A172 (cell line): ENCODE measurements around the genes CENPN, ATMIN and BCO1.

DNA sequence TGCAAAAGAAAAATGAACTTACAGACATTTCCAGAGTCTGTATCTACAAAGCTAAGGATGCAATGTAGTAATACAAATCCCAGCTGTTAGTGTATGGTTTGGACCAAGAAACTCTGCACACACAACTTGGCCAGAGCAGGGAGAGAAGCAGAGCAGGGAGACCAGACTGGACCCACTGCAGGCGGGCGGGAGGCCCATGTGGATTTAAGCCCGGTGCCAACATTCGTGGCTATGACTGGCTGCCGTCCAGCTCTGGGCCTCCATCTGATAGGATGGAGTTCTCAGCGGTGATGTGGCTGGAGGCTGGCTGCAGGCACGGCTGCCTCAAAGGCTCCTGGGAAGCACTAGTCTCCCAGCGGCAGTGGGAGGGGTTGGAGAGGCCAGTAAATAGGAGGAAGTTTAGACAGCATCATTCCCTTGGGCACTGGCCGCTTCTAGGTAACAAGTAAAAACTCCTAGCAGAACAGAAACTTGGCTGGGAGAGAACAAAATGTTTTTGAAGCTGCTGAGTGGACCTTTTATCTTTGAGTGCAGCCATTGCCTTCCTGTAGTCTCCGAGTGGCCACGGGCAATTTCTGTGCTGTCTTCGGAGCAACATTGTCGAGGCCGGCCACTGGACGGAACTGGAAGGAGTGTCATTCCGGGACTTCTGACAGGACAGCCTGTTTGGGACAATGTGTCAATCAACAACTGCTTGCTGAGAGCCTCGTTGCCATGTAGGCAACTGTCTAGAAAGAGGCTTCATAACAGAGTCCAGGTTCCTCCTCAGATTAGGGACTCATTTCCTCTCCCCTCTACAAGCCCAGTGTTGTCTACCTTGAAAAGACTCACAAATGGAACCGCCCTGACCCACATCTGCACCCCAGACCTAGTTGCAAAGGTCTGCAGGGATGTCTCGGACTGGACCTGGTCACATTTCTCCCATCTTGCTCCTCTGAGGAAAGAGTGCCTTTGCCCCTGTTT lies 96.0 kb upstream of the CDYL2 start:
- RAMPAGE, long total RNA = no peak

DNA sequence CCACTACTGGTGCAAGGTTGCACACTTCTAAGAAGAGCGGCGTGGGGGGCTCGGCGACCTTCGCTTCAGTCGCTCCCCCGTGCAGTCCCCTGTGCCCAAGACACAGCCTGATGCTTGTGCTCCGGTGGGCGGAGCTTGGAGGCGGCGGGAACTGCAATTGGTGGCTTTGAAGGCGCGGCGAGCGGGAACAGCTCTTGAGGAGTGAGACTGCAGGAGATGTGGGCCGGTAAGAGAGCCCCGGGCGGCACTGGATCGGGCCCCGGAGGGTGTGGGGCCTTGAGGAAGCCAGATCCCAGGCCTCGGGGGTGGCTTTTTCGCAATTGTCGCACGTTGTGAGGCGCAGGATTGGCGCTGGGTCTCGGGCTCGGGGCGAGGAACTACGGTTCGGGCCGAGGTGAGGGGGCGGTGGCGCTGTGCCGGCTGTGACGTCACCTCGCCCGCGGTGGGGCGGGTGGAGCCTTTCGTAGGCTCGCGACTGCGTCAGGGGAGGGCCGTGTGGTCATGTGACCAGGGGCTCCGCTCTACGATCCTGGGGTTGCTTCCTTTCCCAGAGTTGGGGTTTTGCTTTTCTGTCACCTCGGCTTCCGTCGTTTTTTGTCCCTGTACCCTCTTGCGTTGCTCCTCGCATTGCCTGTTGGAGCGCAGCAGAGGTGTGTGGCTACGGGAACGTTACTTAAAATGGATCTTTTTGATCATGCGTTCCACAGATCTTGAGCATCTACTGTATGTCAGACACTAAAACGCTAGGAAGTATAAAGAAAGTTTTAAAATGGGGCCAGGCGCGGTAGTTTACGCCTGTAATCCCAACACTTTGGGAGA lies at the start of gene CENPN:
Gene CENPN (plus strand): TSS at position 163 of the 819 bp plus-strand sequence.
- RAMPAGE, long total RNA = start-site peak on the plus strand centred at position 177 of the sequence, 73 bp wide, 732 and 1,452 reads in 2 replicates

- RAMPAGE, long total RNA = no peak
Measured at GRCh38 chr16:81035311-81036019, at the start of gene ATMIN. TSS of gene ATMIN (plus strand) at chr16:81035842.

DNA sequence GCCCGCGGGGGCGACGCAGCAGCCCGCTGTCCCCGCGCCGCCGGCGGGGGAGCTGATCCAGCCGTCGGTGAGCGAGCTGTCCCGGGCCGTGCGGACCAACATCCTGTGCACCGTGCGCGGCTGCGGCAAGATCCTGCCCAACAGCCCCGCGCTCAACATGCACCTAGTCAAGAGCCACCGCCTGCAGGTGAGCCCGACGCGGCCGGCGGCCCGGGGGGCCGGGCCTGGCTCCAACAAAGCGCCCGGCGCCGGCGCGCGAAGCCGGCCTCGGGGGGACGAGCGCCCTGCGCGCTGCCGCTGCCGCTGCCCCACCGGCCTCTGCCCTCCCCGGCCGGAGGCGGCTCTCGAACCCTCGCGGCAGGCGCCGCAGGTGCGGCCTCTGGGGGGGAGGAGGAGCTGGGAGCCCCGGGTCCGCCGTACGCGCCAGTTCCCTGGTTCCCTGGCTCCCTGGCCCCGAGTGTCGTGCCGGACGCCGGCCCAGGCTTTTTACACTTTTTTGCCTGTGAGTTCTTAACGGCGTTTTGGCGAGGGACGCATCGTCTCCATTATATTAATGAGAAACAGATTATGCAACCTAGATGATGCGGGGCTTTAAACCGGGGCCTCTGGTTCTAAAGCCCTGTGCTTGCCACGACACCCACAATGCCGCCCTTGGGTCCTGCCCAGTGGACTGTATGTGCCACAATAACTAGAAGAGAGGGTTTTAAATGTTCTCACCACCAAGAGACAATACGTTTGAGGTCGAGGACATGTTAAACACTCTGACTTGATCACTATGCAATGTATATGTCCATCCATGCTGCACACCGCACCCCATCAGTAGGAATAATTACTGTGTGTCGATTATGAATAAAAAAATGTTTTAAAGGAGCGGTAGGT lies 617 bp downstream of the ATMIN start:
- RAMPAGE, long total RNA = no peak

GRCh38 chr16:81238314-81238890 lies at the start of gene BCO1:
TSS of gene BCO1 (plus strand) at chr16:81238689.
- RAMPAGE, long total RNA = no peak

- RAMPAGE, long total RNA = no peak
Measured at GRCh38 chr16:81266099-81266638, 27.7 kb downstream of the BCO1 start.

- RAMPAGE, long total RNA = no peak
Measured at GRCh38 chr16:81374444-81375050, 59.8 kb downstream of the GAN start.

DNA sequence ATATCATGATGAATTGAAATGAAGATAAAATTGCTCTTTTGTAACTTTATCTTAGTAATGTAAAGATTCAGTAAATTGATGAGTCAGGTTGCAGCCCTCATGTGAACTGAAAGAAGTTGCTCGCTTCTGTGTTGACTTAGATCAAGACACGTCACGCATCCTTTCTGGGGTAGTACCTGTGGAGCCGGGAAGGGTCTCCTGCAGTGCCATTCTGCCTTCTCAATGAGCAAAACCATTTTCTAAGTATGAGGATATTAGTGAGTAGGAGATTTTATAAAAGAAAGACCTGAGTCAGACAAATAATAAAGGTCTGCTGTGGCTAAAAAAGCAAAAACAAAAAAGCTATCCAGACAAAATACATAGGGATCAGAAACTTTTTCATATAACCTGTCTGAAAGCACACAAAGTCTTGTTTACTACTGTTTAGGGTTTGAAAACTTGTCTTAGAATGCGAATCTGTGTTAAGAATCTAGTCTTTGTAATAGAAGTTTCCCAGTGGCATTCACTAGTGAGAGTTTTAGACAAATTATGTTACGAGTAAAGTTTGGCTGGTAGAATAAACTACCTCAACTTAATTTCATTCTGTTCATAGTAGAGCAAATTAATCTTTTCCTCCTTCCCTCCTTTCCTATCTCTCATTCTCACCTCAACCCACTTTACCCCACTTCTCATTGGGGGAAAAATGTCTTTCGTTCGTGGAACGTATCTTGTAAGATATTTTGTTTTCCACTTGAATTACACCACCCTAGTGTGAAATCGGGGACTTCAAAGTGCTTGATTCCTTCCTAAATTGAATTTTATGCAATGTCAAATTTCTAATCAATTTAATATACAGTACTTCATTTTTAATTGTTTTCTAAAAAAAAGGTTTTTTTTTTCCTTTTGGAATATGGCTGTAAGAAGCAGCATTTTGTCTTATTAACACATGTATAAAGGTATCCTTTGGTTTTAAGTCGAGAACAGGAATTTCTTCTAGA lies 63.7 kb downstream of the GAN start:
- RAMPAGE, long total RNA = no peak

DNA sequence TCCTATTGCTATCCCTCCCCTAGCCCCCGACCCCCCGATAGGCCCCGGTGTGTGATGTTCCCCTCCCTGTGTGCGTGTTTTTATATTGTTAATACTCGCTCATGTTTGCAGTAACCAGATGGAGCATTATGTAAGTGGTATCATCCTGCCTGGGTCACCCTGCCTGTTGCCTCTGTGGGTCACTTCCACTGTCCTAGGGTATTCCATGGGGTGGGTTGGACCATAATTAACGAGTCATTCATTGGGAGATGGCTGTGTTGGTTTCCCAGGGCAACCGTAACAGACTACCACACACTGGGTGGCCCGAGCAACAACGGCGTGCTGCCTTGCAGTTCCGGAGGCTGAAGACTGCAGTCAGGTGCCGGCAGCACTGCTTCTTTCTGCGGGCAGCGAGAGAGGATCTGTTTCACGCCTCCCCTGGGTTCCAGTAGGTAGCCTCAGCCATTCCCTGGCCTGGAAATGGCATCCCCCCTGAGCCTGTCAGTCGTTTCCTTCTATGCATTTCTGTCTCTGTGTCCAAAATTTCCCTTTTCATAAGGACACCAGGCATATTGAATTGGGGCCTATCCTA lies 28.9 kb upstream of the CMIP start:
- RAMPAGE, long total RNA = no peak

- RAMPAGE, long total RNA = no peak
Measured at GRCh38 chr16:81458164-81459064, 13.8 kb downstream of the CMIP start.

GRCh38 chr16:81499313-81500447 lies 55.1 kb downstream of the CMIP start:
- RAMPAGE, long total RNA = no peak

DNA sequence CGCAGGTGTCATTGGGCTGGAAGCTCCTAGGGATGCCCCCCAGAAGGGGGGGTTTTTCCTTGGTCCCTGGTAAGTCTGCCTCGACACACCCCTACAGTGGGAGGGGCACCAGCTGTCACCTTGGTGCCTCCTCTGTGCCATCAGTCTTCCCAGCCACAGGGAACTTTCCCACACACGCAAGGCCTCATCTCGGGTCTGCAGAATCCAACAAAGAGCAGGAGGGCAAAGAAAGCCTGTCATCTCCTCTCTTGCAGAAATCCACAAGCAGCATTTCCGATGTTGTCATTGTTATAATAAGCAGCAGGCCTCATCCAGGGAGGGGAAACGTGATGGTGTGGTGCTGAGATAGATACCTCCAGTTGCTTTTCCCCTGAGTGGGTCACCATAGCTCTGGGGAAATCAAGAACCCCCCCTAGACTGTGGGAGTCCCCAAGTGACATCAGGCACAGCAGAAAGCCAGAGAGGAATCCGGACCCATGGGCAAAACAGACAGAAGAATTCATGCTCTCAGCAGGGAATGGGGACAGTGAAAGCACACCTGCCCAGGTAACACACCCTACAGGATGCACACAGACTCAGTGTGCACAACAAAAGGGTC lies 110.4 kb downstream of the CMIP start:
- RAMPAGE, long total RNA = no peak

GRCh38 chr16:81583915-81584226 lies 139.3 kb downstream of the CMIP start:
- RAMPAGE, long total RNA = no peak

- RAMPAGE, long total RNA = no peak
Measured at GRCh38 chr16:81589853-81590212, 145.2 kb downstream of the CMIP start.

DNA sequence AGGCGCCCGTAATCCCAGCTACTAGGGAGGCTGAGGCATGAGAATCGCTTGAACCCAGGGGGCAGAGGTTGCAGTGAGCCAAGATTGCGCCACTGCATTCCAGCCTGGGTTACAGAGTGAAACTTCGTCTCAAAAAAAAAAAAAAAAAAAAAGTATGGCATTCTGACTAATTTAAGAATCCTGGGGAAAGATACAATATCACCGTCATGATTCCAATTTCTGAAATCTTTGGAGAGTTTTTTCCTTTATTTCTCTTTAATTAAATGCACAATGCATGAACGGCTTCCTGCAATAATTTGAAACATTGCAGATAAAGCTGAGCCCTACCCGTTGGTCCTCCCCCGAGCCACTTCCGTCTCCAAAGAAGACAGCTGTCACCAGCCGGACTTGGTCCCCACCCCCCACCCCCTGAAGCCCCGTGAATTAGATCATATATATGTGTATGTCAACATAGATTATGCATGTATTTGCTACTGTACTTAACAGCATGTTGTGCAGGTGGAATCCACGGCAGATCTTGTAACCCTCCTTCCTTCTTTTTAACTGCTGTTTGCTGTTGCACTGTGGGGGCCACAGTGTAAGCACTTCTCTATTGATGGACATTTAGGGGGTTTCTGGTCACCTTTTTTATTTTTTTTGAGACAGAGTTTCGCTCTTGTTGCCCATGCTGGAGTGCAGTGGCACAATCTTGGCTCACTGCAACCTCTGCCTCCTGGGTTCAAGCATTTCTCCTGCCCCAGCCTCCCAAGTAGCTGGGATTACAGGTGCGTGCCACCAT lies 142.5 kb upstream of the PLCG2 start:
- RAMPAGE, long total RNA = no peak

DNA sequence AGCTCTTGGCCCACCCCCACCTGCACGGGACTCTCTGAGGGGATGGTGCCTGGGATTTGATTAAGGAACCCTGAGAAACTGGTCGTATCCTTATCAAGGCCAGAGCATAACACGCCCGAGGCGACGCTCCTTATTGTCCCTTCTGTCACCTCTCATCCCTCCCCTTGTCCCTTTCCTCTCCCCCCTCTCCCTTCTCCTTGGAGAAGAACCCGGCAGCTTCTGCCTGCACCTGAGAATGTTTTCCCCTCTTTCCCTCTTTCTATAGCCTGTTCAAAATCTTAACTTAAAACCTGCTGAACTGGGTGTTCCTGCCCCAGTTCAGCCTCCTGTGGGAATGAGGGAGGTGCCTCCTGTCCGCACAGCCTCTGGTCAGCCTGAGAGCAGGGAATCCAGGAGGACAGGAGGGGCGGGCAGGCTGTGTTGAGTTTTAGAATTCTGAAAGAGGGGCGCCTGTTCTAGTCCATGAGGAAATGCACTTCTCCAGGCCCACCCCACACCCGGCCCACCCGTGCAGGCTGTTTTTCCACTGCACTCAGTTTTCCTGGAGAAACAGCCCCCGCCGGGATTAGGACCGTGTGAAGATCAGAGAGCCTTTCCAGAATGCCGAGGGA lies 140.6 kb upstream of the PLCG2 start:
- RAMPAGE, long total RNA = no peak

DNA sequence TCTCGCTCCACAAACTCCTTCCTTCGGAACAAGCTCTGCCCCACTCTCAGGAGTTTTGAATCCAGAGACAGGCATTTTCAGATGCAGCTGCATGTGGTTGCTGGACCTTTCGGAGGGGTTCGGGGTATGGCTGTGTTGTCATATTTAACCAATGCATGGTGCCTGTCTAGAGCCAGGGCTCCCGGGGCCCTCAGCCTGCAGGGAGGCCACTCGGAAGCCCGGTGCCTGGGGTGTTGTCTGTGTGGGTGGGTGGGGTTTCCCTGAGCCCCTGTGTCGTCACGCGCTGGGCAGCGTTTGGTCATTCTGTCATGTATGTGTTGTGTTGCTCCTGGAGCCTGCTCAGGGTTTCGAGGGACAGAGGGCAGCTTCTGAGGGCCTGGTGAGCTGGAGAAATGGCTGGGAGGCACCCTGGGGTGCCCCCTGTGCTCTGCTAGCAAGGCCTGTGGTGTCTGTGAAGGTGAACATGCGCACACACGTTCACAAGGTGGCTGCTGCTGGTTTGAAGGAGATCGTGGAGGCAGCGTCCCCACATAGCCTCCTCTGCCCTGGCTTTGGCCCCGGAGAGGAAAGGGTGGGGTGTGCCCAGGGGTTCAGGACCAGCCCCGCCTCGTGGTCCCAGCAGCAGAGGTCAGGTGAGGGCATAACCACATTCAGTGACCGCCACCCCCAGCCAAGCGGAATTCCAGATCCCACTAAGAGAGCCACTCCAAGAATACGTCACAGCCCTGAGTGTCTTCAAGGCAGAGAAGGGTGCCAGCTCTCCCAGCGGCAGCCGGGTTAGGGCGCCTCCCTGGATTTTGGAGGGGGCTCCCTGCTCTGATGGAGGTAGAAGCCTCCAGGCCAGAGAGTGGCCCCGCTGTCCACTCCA lies 98.9 kb upstream of the PLCG2 start:
- RAMPAGE, long total RNA = no peak

GRCh38 chr16:81694585-81694926 lies 84.5 kb upstream of the PLCG2 start:
- RAMPAGE, long total RNA = no peak

- RAMPAGE, long total RNA = no peak
Measured at GRCh38 chr16:81746052-81746733, 32.9 kb upstream of the PLCG2 start.

DNA sequence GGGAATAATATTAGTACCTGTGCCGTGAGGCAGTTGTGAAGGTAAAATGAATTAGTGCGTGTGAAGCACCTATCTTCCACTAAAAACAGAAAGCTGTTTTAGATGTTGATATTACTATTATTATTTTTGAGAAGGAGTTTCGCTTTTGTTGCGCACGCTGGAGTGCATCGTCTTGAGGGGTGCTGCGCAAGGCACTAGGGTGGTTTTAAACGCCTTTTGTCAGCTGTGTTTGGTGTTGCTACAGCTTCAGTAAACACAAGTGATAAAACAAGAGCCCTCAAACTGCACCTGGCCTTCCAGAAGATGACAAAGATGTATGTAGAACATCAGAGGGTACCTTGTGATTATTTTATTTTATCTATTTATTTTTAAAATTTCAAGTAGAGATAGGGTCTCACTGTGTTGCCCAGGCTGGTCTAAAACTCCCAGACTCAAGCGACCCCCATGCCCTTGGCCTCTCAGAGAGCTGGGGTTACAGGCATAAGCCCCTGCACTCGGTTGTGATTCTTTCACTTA lies 38.3 kb downstream of the PLCG2 start:
- RAMPAGE, long total RNA = no peak